Skeletal muscle tissue (tissue), 7 donors: ENCODE results near the gene PTH2R.

GRCh38 chr2:208346810-208347273 lies 59.8 kb upstream of the PTH2R start:
- PRO-cap, 3 experiments: no peak in any of the 3 experiments
- RAMPAGE, long total RNA: no peak
- RRBS, 2 experiments: no CpG with 5 or more reads among the region's 4 CpGs

DNA sequence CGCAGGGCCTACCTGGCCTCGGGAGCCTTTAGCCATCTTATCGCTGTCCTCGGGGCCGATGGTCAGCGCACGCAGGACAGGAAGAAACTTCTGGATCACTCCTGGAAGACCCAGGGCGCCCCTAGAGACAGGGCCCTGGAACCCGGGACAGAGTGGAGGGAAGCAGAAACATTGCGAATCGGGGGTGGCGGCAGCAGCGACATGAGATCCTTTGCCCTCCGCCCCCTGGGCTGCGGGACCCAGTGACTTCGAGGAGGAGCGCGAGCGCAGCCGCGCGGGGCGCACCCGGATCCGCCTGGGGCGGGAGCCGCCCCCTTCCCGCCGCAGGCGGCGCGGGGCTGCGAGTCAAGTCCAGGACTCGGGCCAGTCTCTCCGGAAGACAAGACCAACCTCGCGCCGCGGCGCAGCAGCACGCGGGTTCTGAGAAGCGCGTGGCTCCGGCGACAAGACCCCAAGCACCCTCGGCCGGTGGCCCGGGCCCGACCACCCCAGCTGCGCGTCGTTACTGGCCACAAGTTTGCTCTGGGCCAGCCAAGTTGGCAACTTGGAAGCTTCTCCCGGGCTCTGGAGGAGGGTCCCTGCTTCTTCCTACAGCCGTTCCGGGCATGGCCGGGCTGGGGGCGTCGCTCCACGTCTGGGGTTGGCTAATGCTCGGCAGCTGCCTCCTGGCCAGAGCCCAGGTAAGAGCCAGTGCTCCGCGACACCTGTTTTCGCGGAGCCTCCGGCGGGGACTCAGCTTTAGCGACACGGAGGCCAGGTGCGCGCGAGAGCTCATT lies at the start of gene PTH2R:
Gene PTH2R, plus strand, starts transcription at position 354 of the 776 bp plus-strand sequence.
- PRO-cap, 3 experiments: no peak in any of the 3 experiments
- RAMPAGE, long total RNA: no peak
- RRBS, 2 experiments: 2 to 3% methylated on average over 38 to 40 of the region's 72 CpGs

DNA sequence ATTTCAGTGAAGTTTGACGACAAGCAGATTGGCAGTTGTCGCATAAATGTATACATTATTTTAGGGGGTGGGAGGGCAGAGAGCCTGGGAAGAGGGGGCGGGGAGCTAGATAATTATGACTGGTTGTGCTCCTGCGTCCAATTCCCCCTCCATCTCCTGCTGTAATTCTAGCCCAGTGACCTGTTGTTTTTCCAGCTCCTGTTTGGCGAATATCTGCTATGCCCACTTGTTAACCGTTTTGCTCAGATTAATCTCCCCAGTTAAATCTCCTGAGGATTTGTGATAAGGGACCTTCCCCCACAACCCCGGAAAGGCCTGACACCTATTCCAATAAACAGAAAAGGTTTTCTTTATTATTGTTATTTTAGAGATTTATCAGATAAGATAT lies 715 bp downstream of the UNC80 start:
- PRO-cap, 3 experiments: no peak in any of the 3 experiments
- RAMPAGE, long total RNA: no peak
- RRBS, 2 experiments: no CpG with 5 or more reads among the region's 7 CpGs

DNA sequence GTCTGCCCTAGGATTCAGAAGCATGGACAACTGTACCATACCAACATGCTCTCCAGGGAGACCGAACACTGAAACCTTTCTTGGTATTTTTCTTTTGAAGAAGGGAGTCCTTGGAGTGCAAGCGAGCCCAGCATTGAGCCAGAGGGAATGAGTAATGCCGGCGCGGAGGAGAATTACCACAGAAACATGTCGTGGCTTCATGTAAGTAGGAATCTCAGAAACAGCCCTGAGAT lies 106.3 kb upstream of the RPE start:
- PRO-cap, 3 experiments: no peak in any of the 3 experiments
- RAMPAGE, long total RNA: no peak
- RRBS, 2 experiments: no CpG with 5 or more reads among the region's 6 CpGs

DNA sequence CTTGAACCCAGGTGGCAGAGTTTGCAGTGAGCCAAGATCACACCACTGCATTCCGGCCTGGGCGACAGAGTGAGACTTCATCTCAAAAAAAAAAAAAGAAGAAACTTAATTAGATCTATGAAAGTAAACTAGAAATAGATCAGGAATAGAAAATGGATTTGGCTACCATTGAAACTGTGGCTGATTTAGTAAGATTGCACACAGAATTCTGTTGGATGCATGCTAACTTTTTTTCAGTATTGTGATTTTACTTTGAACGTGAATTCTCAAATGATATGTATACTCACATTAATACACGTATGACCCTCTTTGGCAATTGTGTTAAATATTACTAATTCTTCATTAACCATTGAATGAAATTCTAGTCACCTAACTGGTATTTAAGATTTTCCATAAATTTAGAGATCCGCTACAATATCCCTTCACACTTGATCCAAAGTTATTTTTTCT lies 394.6 kb downstream of the ERBB4 start:
- PRO-cap, 3 experiments: no peak in any of the 3 experiments
- RAMPAGE, long total RNA: no peak
- RRBS, 2 experiments: no CpG with 5 or more reads among the region's 5 CpGs

GRCh38 chr2:213122632-213123203 lies 28.7 kb downstream of the IKZF2 start:
- PRO-cap, 3 experiments: no peak in any of the 3 experiments
- RAMPAGE, long total RNA: no peak
- RRBS, 2 experiments: no CpG with 5 or more reads among the region's 5 CpGs

GRCh38 chr2:213188072-213188634 lies 36.7 kb upstream of the IKZF2 start:
- PRO-cap, 3 experiments: no peak in any of the 3 experiments
- RAMPAGE, long total RNA: no peak
- RRBS, 2 experiments: no CpG with 5 or more reads among the region's 5 CpGs

GRCh38 chr2:214481115-214481596 lies 70.3 kb downstream of the VWC2L start:
- PRO-cap, 3 experiments: peak in 1 of 3 experiments; most common plus-strand start chr2:214481505 (in 1); most common minus-strand start chr2:214481424 (in 1)
- RAMPAGE, long total RNA: no peak
- RRBS, 2 experiments: no CpG with 5 or more reads among the region's 2 CpGs

- PRO-cap, 3 experiments: no peak in any of the 3 experiments
- RAMPAGE, long total RNA: no peak
- RRBS, 2 experiments: no CpG with 5 or more reads among the region's 10 CpGs
These were observed 60.7 kb downstream of the FN1 start for GRCh38 chr2:215375187-215375576.

DNA sequence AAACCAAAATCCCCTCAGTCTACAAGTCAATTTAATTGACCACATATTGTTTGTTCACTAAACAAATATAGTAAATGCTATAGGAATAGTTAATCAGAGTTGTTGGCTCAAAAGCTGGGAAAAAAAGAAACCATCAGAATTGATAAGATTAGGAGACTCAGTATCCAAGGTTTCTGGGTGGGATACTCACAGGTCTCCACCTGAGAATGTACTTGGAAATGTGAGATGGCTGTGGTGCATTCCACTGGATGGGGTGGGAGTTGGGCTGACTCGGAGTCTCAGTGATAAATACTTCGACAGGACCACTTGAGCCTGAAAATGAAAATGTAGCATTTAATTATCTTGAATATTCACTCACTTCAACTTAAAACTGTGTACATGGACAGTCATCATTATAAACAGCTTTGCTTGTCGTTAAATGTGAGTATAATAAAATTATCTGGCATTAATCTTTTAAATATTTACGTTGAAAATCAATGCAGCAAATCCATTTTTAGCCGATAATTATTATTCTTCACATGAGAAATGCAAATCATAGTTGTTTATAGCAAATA lies 21.1 kb downstream of the FN1 start:
- PRO-cap, 3 experiments: no peak in any of the 3 experiments
- RAMPAGE, long total RNA: no peak
- RRBS, 2 experiments: no CpG with 5 or more reads among the region's 5 CpGs

GRCh38 chr2:215431030-215431385 lies 4.9 kb downstream of the FN1 start:
- PRO-cap, 3 experiments: no peak in any of the 3 experiments
- RAMPAGE, long total RNA: no peak
- RRBS, 2 experiments: no CpG with 5 or more reads among the region's 1 CpG

DNA sequence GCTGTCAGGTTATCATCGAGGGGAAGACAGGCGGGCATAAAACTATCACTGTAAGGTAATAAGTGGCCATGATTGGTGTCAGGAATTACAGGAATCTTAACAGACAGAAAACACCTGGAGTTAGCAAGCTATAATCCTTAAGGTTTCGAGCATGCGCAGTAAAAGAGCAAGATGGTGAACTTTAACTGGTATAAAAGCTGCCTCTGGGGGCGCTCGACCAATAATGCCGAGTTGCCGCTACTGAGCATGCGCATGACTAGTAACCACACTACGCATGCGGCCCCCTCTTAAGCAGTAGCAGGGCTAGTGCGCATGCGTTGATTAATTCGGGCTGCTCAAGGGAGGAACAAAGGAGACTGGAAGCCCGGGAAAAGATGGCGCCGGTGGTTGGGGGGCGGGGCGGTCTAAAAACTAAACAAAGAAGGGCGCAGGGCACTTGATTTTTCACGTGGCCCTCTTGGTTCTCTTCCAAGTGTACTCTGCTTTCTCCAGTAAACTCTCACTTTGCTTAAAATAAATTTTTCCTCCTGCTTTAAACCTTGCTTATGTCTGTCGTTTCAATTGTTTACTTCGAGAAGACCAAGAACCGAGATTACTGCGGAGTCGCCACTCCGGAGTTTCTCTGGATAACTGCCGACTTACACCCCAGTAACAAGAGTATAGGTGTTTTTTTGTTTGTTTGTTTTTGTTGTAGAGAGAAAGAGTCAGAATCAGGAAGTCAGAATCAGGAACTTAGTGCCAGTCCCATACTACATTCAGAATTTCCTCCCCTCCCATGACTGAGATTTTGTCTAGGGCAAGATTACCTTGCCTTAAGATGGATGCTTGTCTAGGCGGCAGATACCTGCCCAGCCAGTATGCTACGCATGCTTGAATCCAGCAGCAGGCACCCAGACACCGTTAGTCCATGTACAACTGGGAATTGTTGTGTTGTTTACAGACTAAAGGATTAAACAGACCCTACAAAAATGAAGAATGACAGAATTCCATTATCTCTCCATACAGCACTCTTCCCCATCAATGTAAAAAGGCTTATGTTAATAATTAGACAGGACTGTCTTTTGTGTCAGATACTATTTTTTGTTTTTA lies 5.8 kb downstream of the XRCC5 start:
- PRO-cap, 3 experiments: peak in 2 of 3 experiments; most common plus-strand start position 324 of the sequence (in 1)
- RAMPAGE, long total RNA: no peak
- RRBS, 2 experiments: no CpG with 5 or more reads among the region's 31 CpGs

DNA sequence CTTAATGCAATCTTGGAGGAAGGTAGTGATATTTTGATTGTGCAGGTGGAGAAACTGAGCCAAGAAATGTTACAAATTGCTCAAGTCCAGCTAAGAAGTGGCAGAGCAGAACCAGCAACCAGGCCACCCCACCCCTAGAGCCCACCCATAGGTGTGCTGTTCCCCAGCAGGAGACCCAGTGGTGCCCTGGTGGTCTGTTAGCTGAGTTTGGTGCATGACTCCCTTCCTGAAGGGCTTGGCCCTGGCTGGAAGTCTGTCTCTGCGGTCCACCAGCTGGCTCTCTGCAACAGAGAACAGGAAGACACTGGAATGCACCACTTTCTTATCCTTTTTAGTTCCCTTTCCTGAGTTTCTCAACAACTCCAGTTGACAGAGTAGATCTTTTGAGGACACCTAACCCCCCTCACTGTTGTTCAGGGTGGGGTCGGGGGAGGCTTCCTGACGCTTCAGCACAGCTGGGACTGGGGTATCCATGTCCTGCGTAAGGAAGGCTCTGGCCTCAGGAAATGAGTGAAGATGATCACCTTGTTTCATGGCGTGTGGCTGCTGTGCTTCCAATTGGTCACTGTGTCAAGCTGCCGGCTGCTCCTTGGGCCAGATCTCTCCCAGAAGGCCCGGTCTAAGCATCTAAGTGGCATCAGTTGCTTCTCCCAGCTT lies 11.9 kb upstream of the RPL37A start:
- PRO-cap, 3 experiments: no peak in any of the 3 experiments
- RAMPAGE, long total RNA: no peak
- RRBS, 2 experiments: no CpG with 5 or more reads among the region's 7 CpGs

GRCh38 chr2:216519353-216519582 lies 20.6 kb downstream of the RPL37A start:
- PRO-cap, 3 experiments: no peak in any of the 3 experiments
- RAMPAGE, long total RNA: no peak
- RRBS, 2 experiments: no CpG with 5 or more reads among the region's 2 CpGs

GRCh38 chr2:216536716-216537158 lies 38.1 kb downstream of the RPL37A start:
- PRO-cap, 3 experiments: no peak in any of the 3 experiments
- RAMPAGE, long total RNA: no peak
- RRBS, 2 experiments: no CpG with 5 or more reads among the region's 6 CpGs

DNA sequence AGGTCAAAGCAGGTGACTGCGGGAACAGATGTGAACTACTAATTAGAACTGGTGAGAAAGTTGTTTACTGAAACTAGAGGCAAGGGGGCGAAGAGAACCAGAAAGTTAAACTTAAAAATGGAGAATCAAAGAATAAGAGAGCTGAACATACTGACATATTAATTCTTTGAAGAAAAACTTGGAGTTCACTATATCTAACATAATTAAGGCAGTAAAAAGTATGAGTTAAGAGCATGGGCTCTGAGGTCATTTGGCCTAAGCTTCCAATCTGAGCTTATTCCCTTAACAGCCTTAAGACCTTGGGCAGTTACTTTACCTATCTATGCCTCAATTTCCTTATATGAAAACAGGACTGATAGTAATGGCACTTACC lies 66.9 kb downstream of the RPL37A start:
- PRO-cap, 3 experiments: no peak in any of the 3 experiments
- RAMPAGE, long total RNA: no peak
- RRBS, 2 experiments: no CpG with 5 or more reads among the region's 2 CpGs

- PRO-cap, 3 experiments: no peak in any of the 3 experiments
- RAMPAGE, long total RNA: no peak
- RRBS, 2 experiments: no CpG with 5 or more reads among the region's 1 CpG
These were observed 61.8 kb upstream of the IGFBP2 start for GRCh38 chr2:216571516-216571742.

DNA sequence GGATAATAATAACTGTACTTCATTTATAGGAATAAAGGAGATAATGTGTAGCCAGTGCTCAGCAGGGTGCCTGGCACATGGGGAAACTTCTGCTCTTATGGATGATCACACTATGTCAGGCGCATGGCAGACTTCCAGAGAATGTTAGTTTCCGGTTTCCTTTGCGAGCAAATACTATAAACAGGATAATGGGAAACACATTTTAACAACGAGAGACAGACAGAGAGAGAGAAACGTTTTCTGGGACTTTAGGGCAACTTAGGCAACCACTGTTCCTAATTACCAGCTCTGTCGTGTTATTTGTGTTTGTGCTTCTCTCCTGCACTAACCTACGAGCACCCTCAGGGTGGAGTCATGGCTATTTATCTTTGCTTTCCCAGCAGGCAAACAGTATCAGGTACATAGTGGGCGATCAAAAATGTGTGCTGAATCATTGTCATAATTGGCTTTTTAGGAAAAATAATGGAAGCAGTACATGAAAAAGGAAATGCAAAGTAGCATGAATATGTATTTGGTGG lies 36.9 kb upstream of the IGFBP2 start:
- PRO-cap, 3 experiments: no peak in any of the 3 experiments
- RAMPAGE, long total RNA: no peak
- RRBS, 2 experiments: no CpG with 5 or more reads among the region's 8 CpGs

GRCh38 chr2:216634274-216634572 lies 1.0 kb downstream of the IGFBP2 start:
- PRO-cap, 3 experiments: no peak in any of the 3 experiments
- RAMPAGE, long total RNA: no peak
- RRBS, 2 experiments: no CpG with 5 or more reads among the region's 9 CpGs

GRCh38 chr2:216635978-216637050 lies 3.1 kb downstream of the IGFBP2 start:
- PRO-cap, 3 experiments: no peak in any of the 3 experiments
- RAMPAGE, long total RNA: no peak
- RRBS, 2 experiments: no CpG with 5 or more reads among the region's 32 CpGs